Choroid plexus epithelial cell (primary cell): ENCODE data around the genes SMIM12, COL8A2 and MAP7D1.

- RRBS: no CpG with 5 or more reads among the region's 1 CpG
Observed at GRCh38 chr1:33902891-33903201, 39.0 kb downstream of the HMGB4 start.

GRCh38 chr1:34781995-34782487, 1.0 kb downstream of the GJB3 start:
- RRBS: no CpG with 5 or more reads among the region's 8 CpGs

- RRBS: no CpG with 5 or more reads among the region's 7 CpGs
Observed at GRCh38 chr1:34845390-34845795, 14.2 kb downstream of the SMIM12 start.

DNA sequence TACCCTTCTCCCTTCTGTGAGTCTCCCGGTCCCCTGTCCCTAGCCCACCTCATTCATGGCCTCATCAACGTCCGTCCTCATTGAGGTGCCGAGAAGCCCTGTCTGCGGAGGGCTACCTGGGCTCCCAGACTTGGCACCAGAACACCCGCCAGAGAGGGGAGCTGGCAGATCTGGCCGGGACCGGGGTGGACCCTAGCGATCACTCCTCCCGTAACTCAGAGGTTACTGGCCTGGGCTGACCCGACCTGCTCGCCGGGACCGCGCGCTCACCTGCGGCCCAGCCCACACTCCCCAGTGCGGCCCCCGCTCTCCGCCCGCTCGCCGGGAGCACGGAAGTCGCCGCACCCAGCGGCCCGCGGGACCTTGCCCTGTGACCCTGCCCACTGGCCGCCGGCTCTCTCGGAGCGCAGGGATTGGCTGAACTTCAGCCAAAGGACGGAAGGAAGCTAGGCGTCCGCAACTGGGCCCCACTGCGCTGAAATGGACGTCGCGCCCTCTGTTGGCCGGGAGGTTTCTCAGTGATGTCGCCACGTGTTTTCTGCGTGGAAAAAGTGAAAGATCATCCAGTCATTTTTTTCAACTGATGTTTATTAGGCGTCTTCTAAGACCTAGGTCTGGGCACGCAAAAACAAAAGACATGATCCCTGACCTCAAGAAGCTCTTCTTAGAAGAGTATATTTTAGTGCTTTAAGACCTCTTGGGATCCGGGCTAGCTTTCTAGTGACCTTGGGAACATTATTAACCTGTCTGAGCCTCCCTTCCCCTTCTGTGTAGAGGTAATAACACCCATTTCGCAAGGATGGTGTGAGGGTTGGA, at the start of gene SMIM12:
Gene SMIM12, minus strand, starts transcription at position 343 of the 816 bp plus-strand sequence.
- RRBS: 1% methylated on average over 29 of the region's 48 CpGs

GRCh38 chr1:35146157-35146795, 46.7 kb downstream of the SFPQ start:
- RRBS: 35% methylated on average over 2 of the region's 21 CpGs

DNA sequence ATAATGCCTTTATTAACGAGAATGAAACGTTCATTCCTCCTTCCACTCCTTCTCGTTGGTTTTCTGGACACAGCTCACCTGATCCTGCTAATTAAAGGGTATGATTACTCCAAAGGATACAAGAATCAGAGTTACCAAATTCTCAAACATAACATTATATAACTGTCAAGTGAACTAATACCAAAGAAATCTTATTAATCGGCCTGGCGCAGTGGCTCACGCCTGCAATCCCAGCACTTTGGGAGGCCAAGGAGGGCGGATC, 16.6 kb downstream of the SFPQ start:
- RRBS: no CpG with 5 or more reads among the region's 7 CpGs

DNA sequence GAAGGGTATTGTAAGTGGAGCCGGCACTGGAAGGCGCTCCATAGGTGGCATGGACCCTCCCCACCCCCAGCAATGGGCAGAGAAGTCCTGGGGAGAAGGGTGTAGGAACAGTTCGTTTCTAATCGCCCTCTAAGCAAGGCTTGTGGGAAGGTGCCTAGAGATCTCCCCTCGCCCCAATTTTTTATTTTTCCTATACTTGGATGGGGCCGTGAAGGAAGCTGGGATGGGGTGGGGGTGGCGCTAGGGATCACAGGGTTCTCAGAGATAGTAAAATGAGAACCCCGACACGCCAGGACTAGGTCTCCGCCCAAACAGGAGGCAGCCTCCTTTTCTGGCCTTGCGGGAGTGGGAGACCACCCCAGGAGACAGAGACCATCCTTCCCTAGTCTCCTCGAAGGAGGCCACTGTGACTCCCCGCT, 442 bp downstream of the C1orf216 start:
- RRBS: no CpG with 5 or more reads among the region's 13 CpGs

- RRBS: no CpG with 5 or more reads among the region's 3 CpGs
Observed at GRCh38 chr1:35817455-35818146, 9.8 kb downstream of the AGO4 start.

DNA sequence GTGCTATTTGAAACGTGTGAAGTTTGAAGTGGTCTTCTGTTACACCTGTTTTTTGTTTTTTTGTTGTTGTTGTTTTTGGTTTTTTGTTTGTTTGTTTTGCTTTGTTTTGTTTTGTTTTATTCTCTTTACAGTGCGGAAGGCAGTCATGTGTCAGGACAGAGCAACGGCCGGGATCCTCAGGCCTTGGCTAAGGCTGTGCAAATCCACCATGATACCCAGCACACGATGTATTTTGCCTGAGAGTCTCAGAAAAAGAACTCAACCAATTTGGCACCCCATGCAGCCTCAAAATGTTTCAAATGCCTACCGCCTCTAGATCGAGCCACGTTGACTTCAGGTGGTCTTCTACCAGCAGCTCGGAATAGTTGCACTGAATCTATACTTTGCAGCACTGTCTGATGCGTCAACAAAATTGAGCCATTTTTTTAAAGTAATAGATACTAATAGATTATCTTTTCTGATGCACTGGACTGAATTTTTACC, 29.6 kb upstream of the AGO1 start:
- RRBS: no CpG with 5 or more reads among the region's 10 CpGs

DNA sequence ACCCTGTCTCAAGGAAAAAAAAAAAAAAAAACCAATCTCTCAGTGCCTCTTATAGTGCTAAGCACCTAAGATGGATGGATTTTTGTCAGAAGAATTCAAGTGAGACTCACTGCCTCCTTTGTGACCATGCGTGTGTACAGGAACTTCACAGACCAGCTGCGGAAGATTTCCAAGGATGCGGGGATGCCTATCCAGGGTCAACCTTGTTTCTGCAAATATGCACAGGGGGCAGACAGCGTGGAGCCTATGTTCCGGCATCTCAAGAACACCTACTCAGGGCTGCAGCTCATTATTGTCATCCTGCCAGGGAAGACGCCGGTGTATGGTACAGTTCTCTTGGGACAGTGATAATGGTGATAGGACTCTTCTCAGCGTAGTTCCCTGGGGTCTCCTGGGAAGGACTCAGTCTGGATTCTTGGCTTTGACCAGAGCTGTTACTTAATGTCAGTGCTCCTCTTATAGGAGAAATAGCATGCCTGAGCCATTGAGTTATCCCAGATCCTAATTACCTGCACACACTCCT, 23.8 kb downstream of the AGO1 start:
- RRBS: 95% methylated on average over 3 of the region's 8 CpGs

- RRBS: no CpG with 5 or more reads among the region's 7 CpGs
Observed at GRCh38 chr1:35931717-35932121, 814 bp downstream of the AGO3 start.

DNA sequence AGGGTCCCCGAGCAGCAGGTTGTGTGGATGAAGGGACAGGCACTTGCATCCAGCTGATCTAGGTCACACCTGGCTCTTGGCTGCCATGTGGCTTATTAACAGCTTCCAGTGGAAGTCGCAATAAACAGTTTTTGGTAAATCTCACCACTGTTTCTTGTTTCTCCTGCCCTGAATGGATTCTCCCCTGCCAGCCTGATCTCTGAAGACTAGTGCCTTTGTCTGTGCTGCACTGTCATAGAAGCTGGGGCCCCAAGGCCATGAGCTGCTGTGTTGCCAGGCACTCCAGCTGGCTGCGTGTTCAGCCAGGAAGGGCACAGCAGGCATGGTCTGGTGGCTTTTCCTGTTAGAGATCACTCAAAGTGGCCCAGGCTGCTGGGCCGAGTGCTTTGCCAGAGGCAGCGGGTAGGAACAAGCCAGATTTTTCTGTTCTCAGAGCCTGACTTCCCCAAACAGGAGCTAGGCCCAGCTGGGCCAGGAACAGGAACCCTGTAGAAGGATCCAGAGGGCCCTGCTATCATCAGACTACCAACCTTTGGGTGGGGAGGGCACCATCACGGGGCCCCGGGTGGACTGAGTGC, 5.2 kb downstream of the ADPRS start:
- RRBS: no CpG with 5 or more reads among the region's 7 CpGs

- RRBS: 3% methylated on average over 57 of the region's 105 CpGs
Observed at GRCh38 chr1:36124909-36126057, at the start of gene COL8A2. Gene COL8A2, minus strand, starts transcription at chr1:36125222.

DNA sequence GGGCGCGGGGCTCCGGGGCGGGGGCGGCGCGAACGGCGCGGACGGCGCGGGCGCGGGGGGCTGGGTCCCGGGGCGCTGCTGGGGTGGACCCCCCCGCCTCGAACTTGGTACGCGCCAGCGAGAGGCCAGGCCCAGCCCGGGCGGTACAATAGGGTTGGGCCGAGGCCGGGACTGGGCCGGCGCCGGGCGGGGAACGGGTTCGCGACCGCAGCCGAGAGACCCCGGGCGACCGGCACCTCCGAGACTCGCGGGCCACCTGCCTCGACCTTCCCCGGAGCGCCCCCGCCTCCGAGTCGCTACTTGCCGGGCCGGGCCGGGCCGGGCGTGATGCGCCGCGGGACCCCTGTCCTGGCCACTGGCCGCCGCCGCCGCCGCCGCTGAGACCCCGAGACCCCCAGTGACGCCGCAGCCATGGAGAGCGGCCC, at the start of gene MAP7D1:
Gene MAP7D1, plus strand, starts transcription at position 154 of the 425 bp plus-strand sequence.
- RRBS: 2% methylated on average over 35 of the region's 65 CpGs

DNA sequence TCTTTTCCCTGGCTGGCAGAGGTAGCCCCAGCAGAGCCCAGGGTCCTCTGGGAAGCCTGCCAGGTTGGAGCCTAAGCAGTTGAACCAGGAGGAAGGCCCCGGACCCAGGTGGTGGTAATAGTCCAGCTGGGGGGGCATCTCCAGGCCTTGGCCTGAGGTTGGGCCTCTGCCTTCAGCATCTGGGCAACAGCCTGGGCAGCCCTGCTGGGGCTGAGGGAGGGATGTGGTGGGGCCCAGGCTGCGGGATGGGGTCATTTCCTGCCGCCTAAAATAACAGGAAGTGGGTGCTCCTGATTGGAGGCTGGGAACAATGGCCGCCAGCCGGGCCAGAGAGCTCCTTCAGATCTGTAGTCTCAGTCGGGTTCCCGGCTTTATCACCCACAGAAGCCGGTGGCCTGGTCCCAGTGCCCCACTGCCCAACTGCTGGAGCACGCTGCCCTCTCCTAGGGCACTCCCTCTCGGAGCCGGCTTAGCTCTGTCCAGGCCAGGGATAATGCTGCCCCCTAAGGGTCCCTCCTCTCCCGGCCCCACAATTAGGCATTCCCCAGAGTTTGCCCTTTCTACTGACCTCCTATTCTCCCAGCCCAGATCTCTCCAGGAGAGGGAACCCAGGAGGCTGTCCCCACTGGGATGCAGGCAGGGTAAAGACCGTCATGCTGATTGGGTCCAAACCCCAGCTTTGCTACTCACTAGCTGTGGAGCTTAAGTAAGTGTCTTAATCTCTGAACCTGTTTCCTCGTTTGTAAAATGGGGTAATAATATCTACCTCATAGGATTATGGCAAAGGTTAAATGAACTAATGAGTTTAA, 5.0 kb downstream of the MAP7D1 start:
- RRBS: 2% methylated on average over 5 of the region's 14 CpGs

GRCh38 chr1:36166862-36167878, 11.2 kb downstream of the MAP7D1 start:
- RRBS: no CpG with 5 or more reads among the region's 14 CpGs

DNA sequence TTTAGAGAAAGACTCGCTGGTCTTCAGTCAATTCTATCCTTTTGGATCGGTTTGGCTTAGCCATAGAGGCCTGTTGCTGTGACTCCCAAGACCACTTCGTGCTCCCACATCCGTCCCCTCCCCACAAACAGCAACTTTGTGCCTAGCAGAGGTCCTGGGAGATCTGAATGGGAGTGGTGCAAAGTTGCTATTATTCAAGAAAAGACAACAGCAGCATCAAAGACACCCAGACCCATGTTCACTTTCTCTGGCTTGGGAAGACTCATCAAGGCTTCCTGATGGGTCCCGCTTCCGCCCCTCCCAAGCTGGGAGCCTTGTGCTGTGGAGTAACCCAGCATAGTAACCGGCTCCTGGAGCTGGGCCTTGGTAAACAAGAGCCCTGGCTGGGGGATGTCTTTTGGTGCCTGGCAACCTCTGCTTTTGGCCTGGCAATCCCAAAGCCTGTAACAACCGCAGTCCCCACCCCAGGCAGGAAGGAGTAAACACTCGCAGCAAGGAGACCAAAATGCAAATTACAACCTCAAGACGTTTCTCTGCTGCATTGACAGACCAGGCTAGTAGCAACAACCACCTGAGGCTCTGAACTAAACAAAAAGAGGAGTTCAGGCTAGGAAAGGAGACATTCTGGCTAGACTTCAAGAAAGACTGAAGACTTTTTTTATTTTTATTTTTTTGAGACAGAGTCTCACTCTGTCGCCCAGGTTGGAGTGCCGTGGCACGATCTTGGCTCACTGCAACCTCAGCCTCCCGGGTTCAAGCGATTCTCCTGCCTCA, 16.9 kb upstream of the THRAP3 start:
- RRBS: no CpG with 5 or more reads among the region's 15 CpGs

GRCh38 chr1:36212891-36213286, 11.4 kb upstream of the THRAP3 start:
- RRBS: no CpG with 5 or more reads among the region's 1 CpG

DNA sequence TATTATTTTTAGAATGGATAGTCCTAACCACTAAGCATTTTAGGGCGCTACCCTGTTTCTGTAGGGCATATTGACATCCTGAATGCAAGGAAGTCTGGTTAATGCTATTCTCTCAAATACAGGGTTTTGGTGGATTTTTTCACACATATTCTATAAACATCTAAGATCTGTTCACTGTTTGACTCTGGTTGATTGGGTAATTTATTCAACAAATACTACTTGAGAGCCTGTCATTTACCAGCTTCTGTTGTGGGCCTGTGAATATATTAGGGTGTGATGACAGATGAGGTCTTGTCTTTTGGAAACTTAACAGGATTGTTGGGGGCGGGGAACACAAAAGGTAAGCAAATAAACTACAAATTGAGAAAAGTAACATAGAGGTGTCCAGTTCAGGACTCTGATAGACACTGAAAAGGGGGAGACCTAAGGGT, 2.3 kb downstream of the THRAP3 start:
- RRBS: no CpG with 5 or more reads among the region's 2 CpGs

- RRBS: no CpG with 5 or more reads among the region's 10 CpGs
Observed at GRCh38 chr1:36270040-36270563, 36.1 kb upstream of the SH3D21 start.